Sciatic nerve (tissue), 1 donor: ENCODE measurements around the genes SMARCA1, ZDHHC9, STK26 and MBNL3.

- PRO-cap, result no peak
Measured at GRCh38 chrX:126580951-126581569, 28.4 kb upstream of the DCAF12L1 start.

- PRO-cap, result no peak
Measured at GRCh38 chrX:129497621-129498119, 25.6 kb downstream of the SMARCA1 start.

GRCh38 chrX:129523197-129524158 is at the start of gene SMARCA1:
Gene SMARCA1 (minus strand): TSS chrX:129523490.
- PRO-cap, result bidirectional peak, plus-strand start at chrX:129523640, minus-strand start at chrX:129523516

GRCh38 chrX:129532454-129533037 is 7.5 kb upstream of the OCRL start:
- PRO-cap, result no peak

- PRO-cap, result no peak
Measured at GRCh38 chrX:129572501-129572991, 32.5 kb downstream of the OCRL start.

- PRO-cap, result no peak
Measured at GRCh38 chrX:129577442-129577923, 37.4 kb downstream of the OCRL start.

DNA sequence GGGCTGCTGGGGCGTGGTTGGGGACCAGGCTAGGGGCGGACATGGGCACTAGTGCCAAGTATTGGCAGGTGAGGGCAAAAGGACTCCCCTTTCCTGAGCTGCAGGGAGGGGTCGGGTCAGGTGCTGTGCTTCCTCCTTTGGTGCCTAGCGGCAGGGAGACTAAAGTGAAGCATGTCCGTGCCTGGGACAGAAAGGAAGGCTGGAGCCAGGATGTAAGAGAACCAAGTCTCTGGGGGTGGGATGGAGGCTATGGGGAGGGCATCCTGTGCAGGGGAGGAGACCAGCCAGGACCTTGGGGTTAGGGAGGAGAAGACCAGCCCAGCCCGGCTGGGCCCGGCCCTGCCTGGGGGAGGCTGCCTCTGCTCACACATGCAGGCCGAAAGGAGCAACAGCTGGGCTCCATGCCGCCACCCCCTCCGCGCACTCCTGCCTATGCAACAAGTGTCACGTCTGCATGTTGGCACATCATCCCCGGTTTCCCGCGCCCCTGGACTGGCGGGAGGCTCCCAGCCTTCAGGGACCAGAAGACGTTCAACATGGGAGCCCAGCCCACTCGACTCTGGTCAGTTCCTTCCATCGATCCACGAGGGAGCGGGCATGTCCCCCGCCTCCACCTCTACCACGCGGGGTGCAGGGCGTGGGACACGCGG is 1.0 kb downstream of the APLN start:
- PRO-cap, result no peak

- PRO-cap, result bidirectional peak, plus-strand start at chrX:129678458, minus-strand start at chrX:129678355
Measured at GRCh38 chrX:129677792-129678983, 23.4 kb upstream of the APLN start.

- PRO-cap, result no peak
Measured at GRCh38 chrX:129739539-129740348, 965 bp downstream of the XPNPEP2 start.

DNA sequence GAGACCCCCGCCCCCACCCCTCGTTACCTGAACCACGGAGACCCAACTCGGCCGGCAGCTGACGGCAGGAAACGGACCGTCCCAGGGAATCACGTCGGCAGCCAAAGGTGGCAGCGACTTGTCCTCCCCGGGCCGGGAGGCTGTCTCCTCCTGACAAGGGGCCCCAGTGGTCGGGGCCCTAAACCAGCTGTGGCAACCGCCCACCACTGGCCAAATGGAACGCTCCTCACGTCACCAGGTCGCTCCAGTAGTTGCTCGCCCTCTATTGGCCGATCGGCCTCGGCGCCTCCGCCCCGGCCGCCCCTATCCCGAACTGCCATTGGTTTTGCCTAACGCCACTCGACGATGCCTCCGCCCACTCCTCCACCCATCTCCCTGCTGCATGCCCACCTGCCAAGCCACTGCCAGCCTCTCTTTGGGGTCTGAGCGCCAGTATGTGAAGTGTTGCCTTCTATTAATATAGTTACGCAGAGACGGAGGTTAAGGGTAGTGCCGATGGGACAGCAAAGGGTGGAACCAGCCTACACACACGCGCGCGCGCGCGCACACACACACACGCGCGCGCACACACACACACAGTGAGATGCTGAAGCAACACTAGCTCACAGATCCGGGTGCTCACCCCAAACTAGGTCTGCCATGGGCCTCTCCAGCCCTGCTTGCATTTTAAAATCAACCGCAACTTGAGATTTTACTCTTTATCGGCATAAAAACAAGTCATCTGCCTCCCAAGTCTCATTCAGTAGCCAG is at the start of gene ZDHHC9:
Gene ZDHHC9, minus strand, starts transcription at position 218 of the 750 bp plus-strand sequence.
- PRO-cap, result bidirectional peak, plus-strand start at position 358 of the sequence, minus-strand start at position 215 of the sequence

DNA sequence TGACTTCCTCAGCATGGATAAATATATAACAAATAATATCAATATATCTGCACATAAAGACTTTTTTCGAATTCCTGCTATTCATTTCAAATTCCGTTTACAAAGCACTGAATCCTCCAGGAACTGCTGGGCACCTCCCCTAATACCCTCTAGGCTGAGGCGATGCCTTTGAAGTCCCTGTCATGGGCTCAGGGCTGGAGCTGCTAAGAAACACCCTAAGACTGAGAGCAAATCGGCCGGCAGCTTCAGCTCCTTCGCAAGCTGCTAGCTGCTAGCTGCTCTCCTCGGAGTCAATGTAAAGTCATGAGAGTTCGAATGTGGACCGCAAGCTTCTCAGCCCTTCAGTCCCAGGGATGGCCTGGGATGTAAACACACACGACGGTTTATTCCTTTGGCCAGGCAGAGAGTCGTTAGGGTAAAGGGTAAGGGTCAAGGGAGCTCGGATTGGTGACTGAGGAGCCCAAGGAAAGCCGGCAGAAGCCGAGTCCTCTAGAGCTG is 3.3 kb upstream of the BCORL1 start:
- PRO-cap, result no peak

DNA sequence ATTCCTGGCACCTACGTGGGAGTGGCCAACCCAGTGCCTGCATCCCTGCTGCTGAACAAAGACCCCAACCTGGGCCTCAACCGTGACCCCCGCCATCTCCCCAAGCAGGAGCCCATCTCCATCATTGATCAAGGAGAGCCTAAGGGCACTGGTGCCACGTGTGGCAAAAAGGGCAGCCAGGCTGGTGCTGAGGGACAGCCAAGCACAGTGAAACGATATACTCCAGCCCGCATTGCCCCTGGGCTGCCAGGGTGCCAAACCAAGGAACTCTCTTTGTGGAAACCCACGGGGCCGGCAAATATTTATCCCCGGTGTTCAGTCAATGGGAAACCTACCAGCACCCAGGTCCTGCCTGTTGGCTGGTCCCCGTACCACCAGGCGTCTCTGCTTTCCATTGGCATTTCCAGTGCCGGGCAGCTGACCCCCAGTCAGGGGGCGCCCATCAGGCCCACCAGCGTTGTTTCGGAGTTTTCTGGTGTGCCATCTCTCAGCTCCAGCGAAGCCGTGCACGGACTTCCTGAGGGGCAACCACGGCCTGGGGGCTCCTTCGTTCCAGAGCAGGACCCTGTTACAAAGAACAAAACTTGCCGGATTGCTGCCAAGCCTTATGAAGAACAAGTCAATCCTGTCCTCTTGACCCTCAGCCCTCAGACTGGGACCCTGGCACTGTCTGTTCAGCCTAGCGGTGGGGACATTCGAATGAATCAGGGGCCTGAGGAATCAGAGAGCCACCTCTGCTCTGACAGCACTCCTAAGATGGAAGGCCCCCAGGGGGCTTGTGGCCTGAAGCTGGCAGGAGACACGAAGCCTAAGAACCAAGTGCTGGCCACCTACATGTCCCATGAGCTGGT is 32.7 kb downstream of the BCORL1 start:
- PRO-cap, result no peak

GRCh38 chrX:130024159-130024695 is 41.8 kb downstream of the BCORL1 start:
- PRO-cap, result no peak

- PRO-cap, result no peak
Measured at GRCh38 chrX:130064137-130064538, 46.2 kb downstream of the ELF4 start.

GRCh38 chrX:130749698-130750634 is 153.0 kb downstream of the ENOX2 start:
- PRO-cap, result no peak

- PRO-cap, result bidirectional peak, plus-strand start at chrX:132023302, minus-strand start at chrX:132023140
Measured at GRCh38 chrX:132022645-132023423, at the start of gene STK26. Gene STK26 (plus strand): TSS chrX:132023302.

GRCh38 chrX:132281274-132281712 is 62.0 kb upstream of the RAP2C start:
- PRO-cap, result no peak

GRCh38 chrX:132432950-132433495 is 55.8 kb downstream of the MBNL3 start:
- PRO-cap, result no peak

DNA sequence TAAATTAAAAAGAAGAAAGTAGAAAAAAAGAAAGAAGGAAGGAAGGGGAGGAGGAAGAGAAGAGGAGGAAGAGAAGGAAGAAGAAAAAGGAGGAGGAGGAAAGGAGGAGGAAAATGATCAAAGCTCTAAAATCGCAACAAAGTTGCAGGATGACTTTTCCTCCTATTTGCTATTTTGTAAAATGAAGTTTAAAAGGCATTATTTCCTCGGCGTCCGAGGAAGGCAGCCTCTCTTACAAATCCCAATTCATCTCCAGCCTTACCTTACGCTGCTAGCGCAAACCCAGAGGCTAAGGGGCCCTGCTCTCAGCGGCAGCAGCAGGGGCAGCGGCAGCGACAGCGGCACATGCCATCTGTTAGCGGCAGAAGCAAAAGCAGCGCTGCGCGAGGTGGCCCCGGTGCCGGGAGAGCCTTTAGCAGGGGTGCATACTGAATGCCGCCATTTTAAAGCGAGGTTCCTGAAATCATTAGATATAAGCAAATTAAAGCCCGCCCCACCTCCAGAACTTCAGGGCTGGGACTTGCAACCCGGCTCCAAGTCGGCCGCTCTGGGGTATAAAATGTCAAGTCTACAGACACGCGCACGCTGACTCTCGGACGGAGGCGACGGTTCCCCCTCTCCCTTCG is at the start of gene MBNL3:
Gene MBNL3, minus strand, starts transcription at position 450 of the 626 bp plus-strand sequence.
- PRO-cap, result bidirectional peak, plus-strand start at position 502 of the sequence, minus-strand start at position 445 of the sequence

DNA sequence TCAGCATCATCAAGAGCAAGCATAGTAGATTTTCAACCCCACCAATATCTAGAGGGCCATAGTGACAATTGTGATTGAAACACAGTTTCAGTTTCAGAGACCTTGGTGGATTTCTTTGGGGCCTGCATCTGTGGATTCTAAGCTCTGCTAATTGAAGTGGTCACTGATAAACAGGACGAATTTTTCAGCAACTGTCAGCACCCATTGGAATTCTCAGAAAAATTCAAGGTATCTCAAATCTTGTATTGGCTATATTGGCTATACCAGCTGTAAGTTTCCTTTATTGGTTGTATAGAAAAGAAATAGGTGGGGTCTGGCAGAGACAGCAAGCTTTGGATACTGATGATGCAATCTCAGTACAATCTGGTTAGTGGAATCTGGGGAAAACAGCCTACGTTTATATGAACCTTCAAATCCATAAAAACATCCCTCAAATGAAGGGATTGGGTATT is 76.3 kb upstream of the MBNL3 start:
- PRO-cap, result unidirectional peak, minus-strand start at position 215 of the sequence